Non-pigmented ciliary epithelial cell (primary cell): Measurements from ENCODE around the genes TMEM53 and ATPAF1.

DNA sequence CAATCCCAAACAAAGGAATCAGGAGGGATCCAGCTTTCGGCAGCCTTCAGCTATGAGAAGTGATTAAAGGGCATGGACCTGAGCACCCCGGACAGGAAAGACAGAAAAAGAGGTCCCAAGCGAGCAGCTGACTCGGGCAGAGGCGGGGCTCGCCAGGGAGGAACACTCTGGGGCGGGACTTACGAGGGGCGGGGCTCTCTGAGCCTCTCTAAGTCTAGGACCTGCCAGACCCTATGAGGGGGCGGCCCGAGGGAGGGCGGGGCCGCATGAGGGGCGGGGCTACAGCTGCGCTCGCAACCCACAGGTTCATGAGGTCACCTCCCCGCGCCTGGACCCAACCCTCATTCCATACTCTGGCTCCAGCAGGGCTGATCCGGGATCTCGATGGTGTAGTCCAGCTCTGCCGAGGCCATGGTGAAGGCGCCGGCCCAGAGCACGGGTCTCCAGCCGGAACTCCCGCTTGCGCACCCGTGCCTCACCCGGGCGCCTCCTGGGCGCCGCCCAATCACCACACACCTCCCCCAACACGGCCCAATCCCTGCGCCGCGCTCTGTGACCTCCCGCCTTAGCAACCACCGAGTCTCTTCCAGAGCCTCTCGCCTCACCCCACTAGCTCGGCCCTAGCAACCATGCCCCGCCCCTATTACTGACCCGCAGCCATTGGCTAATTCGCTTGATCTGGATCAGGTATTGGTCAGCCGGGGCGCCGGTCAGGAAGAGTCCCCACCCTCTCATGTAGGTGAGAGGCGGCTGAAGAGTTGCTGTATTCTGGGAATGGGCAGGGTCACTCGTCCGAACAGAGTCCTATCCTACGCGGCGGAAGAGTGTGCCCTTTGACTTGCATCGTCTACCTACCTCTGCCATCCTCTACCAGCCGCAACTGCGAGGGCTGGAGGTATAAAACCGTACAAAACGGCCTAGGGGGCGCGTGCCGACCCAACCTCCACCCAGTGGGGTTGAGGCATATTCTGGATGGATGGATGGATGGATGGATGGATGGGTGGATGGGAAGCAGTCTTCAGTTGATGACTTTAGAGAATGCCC is at the start of gene TMEM53:
TSS of gene TMEM53 (minus strand) at position 503 of the 1,044 bp plus-strand sequence.
- RRBS: 3% methylated on average over 5 of the region's 60 CpGs

DNA sequence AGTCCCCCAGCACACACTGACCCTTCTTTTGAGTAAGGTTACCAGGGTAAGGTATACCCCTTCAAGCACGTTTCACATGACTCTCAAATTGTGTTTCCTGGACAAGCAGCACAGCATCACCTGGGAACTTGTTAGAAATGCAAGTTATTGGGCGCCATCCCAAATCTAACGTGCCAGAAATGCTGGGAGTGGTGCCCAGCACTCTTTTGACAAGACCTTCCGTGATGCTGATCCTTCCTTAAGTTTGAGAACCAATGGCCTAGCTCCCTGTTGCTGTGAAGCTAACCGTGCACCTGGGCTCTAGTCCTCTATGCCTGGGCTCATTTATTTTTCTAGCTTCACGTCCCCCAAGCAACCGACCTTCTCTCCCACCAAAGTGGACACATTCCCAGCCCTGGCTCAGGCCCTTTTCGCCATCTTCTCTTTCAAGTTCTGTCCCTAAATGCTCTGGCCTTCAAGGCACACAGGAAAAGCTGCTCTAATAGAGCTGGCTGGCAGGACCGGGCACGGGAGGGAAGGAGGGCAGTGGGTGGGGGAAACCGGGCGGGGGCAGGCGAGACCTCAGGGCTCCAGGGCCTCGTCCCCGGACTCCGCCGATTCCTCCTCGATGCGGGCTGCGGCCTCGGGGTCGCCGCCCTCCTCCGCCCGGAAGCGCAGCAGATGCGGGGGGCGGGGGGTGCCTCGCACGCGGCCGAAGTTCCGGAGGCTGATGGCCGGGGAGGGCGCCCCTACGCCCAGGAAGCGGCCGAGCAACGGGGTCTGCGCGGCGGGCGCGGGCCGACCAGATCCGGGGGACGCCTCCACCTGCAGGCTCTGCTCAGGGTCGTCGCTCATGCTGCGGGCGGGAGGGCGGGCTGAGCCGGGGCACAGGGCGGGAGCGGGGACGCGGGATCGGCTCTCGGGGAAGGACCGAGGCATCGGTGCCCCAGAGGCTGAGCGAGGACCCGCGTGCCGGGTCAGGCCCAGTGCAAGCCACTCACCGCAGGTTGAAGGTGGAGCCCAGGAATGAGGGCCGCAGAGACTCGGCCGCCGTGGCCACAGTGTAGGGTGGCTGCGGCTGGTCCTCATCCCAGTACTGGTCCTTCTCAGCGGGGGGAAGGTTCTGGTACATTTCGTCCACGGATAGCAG is 4.0 kb downstream of the BEST4 start:
- RRBS: 2% methylated on average over 50 of the region's 74 CpGs

- RRBS: 1% methylated on average over 7 of the region's 57 CpGs
Observed at GRCh38 chr1:44785945-44786922, 1.7 kb downstream of the BEST4 start.

GRCh38 chr1:44806329-44806726 is 823 bp downstream of the DYNLT4 start:
- RRBS: 92% methylated on average over 14 of the region's 29 CpGs

DNA sequence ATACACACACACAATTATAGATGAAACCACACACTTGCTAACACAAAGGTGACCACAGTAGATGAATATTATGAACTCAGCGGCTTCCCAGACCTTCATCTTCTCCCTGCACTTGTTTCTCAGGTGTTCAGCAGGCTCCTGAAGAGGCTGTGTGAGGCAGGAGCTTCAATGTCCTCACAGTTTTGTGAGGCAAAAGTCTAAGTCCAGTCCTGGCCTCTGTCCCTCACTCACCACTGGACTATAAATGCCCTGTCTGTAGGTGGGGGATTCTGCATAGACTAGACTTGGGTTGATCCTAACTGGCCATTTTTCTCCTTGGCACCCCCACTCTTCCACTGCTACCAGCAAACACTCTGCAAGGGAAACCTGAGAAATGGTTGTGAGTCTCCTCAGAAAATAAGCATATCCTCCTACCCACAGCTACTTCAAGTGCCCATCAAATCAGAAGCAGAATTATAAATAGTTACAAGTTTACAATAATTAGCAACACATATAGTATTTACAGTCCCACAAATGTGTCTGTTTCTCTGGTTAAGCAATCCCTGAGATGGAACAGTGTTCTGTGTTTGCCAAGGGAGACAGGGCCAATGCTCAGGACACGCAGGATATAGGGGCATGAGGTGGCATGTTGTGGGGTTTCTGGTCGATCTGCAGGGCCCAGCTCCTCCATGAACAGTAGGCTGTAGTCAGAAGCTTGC is 5.7 kb downstream of the UROD start:
- RRBS: no CpG with 5 or more reads among the region's 3 CpGs

DNA sequence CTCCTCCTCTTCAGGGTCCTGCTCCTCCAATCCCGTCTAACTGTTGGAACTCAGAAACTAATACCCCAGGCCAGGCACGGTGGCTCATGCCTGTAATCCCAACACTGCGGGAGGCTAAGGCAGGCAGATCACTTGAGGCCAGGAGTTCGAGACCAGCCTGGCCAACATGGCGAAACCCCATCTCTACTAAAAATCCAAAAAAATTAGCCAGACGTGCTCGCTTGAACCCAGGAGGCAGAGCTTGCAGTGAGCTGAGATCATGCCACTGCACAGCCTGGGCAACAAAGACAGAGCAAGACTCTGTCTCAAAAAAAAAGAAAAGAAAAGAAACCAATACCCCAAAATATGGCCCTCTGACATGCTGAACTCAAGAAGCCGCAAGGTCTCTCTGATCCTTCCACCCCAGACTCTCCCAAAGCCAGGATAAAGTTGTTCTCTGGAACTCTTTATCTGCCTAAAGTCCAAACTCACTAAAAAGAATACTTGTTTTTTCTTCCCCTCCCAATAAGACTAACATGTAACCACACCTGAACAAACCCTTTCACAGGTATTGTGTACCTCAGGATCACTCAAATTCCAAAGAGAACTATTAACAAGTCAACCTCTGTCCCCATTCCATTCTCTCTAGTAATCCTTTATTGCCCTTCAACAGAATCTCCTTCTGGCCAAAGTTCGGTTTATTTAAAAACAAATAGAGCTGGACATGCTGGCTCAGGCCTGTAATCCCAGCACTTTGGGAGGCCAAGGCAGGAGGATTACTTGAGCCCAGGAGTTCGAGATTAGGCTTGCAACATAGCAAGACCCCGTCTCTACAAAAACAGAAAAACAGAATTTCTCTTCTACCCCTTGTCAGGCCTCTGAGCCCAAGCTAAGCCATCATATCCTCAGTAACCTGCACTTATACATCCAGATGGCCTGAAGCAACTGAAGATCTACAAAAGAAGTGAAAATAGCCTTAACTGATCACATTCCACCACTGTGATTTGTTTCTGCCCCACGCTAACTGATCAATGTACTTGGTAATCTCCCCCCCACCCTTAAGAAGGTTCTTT is 3.9 kb downstream of the MUTYH start:
- RRBS: no CpG with 5 or more reads among the region's 12 CpGs

DNA sequence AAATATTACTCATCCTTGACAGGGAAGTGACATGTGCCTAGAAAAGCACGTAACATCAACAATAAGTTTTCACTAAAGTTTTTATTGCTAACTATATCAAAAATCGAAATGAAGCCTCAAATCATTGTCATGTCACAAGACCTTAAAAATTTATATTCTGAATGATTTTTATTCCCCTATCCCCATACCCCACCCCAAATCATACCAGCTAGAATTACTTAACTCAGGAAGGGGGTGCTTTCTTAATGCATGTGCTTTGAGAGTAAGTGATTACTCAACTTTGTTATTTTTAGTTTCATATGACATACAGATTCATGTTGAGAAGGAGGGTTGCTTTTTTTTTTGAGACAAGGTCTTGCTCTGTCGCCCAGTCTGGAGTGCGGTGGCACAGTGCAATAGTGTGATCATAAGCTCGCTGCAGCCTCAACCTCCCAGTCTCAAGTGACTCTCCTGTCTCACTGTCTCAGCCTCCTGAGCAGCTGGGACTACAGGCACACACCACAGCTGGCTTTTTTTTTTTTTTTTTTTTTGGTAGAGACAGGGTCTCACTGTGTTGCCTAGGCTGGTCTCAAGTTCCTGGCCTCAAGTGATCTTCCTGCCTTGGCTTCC is 53.9 kb downstream of the TOE1 start:
- RRBS: no CpG with 5 or more reads among the region's 5 CpGs

GRCh38 chr1:45604515-45605152 is 19.2 kb downstream of the CCDC17 start:
- RRBS: no CpG with 5 or more reads among the region's 1 CpG

DNA sequence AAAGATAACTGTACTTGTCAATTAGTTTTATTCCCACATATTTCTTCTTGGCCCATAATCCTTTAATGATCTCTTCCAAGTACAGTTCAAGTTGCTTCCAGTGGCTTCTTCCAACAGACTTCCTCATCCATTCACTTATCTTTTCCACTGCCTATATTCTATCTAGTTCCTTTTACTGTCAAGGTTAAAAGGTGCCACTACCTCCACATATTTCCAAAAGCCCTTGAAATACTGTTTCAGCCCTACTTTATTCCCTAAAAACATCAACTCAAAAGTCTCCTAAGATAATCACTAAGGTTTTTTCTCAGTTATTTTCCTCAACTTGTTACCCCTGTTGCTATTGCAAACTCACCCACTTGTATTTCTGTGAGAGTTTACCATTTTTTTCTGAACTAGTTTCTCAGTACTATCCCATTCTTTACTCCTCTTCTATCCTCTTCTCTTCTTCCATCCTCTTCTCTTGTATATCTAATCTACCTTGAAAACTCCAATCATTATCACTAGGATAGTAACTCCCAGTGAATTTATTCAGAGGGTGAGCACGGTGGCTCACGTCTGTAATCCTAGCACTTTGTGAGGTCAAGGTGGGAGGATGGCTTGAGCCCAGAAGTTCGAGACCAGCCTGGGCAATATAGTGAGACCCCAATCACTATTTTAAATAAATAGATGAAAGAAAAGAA is 14.4 kb upstream of the CCDC17 start:
- RRBS: no CpG with 5 or more reads among the region's 3 CpGs

- RRBS: no CpG with 5 or more reads among the region's 9 CpGs
Observed at GRCh38 chr1:45650278-45651725, 26.9 kb upstream of the CCDC17 start.

DNA sequence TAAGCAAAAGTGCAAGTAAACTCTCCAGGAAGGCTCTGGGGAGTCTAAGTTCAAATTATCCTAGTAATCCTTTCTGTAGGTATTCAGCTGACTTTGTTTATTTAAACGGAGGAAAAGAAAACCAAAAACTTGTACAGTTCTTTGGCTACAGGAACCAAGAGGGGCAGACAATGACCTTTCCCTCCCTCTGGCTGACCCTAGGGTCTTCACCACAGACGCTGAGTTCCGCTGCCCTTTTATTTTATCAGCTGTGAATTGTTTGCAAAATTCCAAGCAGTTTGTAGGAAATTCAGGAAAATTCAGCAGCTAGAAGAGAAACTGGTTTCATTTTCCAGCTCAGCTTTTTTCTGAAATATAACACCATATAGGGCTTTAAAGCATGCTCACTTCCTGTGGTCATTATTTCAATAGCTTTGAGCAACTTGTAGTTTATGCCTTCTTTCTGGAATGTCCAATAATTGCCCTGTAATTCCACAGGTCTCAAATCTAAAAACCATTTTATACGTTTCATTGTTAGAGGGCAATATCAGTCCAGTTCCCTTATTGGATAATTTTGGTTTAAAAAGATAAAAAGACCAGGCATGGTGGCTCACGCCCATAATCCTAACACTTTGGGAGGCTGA is 5.5 kb upstream of the PIK3R3 start:
- RRBS: no CpG with 5 or more reads among the region's 5 CpGs

GRCh38 chr1:46180203-46180825 is 4.0 kb upstream of the P3R3URF start:
- RRBS: no CpG with 5 or more reads among the region's 9 CpGs

DNA sequence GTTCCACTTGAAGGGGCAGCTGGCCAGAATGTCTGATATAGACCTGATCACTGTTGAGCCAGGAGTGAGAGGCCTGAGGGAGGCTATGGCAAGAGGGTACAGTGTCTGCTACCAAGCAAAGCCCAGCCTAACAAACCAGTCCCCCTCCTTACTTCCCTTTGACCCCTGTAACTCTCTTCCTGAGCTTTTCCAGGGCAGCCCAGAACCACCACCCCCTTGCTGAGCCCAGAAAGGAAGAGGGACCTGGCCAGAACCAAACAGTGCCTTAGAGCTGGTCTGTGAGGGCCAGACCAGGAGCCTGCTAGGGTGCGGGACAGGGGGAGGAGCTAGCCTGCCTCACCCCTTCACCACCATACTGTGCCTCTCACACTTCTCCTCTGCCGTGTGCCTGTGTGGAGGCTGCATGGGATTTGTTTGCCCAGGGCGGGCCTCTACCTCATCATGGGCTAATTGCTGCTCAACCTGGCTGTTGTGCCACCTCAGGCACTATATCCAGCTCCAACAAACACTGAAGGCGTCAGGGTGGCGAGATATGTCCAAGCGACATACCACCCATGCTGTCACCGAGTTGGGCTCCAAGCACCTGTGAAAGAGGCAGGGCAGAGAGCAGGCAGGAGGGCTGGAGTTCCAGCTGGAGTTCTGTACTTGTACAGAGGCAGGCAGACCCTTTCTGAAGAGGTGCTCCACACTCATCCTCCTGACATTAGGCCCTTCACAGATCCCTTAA is 10.8 kb downstream of the POMGNT1 start:
- RRBS: no CpG with 5 or more reads among the region's 7 CpGs

DNA sequence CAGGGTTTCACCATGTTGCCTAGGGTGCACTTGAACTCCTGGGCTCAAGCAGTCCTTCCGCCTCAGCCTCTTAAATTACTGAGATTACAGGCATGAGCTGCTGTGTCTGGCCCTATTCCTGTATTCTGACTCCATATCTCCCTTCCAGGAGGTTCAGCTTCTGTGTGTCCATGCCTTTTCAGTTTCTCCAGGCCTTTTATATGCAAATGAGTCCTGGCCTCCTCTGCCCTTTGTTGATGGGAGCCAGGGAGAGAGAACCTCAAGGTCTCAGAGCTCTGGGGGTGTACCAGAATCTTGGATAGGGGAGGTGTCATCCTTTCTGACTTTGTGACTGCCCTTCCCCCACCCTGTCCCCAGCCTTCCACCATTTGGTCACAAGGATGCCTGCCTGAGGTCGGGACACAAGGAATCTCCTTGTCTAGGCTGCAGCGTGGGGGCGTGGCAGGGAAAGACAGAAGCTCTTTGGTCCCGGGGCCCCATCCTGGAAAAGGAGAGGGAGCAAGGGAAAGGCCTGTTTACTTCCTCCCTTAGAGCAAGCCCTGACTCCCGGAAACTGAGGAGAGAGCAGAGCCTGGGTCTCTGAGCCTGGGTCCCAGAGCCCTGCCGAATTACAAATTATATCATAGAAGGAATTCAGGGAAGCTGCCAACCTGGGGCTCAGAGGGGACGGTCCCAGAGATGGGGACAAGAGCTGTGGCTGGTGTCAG is 18.7 kb downstream of the LURAP1 start:
- RRBS: no CpG with 5 or more reads among the region's 8 CpGs

GRCh38 chr1:46278020-46278471 is 25.4 kb downstream of the LRRC41 start:
- RRBS: 79% methylated on average over 2 of the region's 9 CpGs

DNA sequence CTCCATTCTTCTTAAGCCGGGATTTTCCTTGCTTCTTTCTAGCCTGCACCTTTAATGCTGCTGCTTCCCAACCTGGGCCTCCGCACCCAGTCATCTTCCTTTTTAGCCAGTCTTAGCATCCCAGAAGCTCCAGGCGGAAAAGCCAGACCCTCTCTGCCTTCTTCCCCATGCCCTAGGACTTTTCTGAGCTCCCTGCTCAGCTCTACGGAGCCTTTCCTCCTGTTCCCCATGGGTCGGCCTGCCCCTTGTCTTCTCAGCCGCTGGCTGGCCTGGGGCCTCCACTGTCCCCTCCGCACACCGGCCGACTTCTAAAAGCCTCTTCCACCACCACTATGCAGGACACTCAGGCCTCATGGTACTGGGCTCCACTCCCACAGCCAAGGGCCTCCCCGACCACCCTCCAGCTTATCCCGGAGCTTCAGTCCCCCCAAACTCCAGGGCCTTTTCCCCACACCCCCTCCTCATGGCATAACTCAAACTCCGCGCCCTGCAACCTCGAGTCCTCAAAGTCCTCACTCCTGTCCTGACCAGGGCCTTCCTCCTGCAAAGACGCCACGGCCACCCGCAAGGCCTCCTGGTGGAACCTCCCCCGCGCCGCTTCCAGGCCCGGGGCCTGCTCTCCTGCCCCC is 2.1 kb downstream of the LRRC41 start:
- RRBS: 2% methylated on average over 3 of the region's 21 CpGs

- RRBS: no CpG with 5 or more reads among the region's 8 CpGs
Observed at GRCh38 chr1:46333349-46334100, 7.1 kb upstream of the NSUN4 start.

DNA sequence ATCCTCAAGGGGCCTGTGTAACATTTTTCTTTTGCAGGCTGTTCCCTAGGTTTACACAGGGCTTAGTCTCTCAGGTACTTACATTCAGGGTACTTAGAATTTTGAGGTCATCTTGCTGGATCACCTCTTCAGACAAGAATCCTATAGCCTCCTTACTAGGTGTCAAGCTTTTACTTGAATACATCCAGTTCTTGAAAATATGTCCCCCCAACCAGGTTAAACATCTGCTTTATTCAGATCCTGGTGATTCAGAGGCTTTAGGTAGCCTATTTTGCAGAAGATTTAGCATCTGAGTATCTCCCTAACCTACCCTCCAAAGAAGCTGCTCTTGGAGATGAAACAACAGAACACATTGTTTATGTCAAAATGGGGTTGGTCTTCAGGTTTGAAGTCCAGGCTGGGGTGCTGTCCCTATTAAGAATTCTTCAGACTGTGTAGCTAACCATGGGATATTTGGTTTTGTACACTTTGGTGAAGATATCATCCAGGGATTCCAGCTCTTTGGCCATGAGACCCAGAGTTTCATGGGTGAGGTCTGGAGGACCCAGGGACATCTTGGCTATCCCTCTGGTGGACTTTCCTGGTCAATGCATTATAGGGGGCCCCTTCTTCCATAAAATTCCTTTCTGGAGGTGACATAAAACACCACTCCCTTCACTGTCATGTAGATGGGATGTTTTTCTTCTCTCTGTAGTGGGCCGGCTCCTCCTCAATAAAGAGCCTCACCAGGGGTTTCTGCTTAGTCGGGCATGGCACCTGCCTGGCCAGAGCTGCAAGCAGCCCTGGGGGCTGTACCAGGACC is 2.4 kb downstream of the ATPAF1 start:
- RRBS: no CpG with 5 or more reads among the region's 2 CpGs

DNA sequence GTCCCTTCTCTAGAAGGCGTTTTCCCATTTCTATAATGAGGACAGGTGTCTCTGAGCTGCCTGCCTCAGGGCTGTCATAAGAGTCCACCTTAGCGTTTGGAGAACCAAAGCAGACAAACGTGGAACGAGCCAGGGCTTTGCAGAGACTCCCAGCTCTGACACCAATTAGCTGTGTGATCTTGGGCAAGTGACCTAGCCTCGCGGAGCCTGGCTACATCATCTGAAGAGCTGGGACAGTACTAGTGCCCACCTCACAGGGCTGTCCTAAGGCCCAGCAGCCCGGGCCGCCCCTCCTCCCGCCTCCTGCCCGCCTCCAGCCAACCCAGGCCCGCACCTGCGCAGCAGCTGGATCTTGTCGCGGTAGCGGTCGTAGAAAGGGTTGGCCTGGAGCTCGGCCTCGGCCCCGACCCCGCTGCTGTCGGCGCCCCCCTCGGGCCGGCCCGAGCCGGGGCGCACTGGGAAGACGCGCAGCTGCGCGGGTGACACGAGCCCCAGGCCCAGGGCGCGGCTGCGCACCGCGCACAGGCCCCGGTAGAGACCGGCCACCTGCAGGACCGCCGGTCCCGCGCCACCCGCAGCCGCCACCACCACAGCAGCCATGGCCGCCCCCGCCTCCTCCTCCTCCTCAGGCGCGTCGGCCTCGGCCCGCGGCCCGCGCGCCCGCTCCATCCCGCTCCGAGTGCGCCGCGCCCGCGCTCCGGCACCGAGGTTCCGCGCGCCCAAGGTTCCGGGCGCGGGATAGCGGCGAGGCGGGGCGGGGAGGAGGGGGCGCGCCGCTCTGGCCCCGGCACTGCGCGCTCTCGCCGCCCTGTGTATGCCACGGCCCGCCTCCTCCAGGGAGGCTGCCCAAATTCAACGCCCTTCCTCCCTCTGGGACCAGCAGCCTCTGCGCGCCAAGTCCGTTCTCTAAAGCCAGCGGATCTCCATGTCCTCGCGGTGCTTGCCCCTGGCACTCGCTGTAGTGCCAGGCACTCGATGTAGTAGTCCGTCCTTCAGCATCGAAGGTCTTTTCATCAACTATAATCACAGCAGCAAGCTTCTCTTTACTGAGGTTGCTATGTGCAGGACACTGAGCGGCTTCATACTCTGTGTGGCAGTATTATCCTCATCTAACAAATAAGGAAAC is at the start of gene ATPAF1:
TSS of gene ATPAF1 (minus strand) at position 642 of the 1,126 bp plus-strand sequence.
- RRBS: 2% methylated on average over 23 of the region's 98 CpGs

DNA sequence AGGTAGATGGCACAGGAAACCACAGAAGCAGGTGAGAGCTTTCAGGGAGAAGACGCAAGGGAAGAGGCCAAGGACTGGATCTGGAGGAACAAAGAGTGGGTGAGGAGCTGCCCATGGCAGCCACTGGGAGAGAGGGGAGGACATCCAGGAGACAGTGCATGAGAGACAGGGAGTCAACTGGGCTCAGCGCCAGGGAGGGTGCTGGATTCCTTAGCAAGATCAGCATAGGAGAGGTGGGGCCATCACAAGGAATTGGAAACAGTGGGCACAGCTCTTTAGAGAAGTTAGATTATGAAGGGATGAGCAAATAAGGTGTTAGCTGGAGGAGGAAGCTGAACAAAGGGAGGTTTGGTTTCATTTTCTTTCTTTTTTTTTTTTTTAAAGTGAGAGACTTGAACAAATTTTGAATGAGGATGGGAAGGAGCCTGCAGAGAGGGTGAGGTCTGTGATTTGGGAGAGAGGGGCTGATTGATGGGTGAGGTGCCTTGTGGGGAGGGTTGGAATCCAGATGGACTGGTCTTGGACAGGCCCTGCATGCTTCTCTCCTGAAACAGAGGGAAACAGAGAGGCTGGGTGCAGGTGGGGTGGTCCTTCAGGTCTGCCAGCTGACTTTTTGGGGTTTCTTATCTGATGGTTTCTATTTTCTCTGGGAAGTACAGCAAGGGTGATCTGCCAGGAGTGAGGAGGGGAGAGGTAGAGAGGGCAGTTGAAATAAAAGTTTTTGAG is 5.4 kb downstream of the CYP4B1 start:
- RRBS: no CpG with 5 or more reads among the region's 2 CpGs